Cardiac muscle cell (in vitro differentiated cells and primary cell): ENCODE data around the genes ARFGEF2 and DDX27.

GRCh38 chr20:47351397-47352055, 5.0 kb downstream of the ZMYND8 start:
- RAMPAGE, long total RNA: no peak
- RRBS: no CpG with 5 or more reads among the region's 6 CpGs

DNA sequence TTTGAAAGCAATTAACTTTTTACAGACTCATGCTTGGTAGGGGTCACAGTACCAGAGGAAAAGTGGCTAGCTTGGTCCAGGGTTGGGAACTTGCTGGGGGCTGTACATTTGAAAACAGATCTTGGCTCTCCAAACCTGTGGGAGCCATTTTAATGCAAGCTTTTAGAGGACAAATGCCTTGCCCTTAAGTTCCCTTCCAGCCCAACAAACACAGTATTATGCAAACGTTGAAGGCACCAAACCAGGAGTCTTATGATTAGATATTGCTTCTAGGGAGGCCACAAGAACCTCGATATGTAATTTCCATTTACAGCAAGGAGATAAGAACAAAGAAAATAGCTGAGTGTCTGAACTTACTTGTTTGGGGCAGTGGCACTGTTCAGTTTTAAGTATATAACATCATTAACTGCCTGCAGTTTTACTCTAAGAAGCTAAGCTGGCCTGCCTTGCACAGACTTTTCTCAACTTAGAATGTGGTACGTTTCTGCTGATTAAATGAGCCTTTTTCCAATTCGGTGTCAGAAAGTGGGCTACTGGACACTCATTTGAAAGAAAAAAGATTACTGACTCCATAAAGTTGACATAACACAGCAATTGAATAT, 2.3 kb downstream of the ZMYND8 start:
- RAMPAGE, long total RNA: no peak
- RRBS: no CpG with 5 or more reads among the region's 4 CpGs

DNA sequence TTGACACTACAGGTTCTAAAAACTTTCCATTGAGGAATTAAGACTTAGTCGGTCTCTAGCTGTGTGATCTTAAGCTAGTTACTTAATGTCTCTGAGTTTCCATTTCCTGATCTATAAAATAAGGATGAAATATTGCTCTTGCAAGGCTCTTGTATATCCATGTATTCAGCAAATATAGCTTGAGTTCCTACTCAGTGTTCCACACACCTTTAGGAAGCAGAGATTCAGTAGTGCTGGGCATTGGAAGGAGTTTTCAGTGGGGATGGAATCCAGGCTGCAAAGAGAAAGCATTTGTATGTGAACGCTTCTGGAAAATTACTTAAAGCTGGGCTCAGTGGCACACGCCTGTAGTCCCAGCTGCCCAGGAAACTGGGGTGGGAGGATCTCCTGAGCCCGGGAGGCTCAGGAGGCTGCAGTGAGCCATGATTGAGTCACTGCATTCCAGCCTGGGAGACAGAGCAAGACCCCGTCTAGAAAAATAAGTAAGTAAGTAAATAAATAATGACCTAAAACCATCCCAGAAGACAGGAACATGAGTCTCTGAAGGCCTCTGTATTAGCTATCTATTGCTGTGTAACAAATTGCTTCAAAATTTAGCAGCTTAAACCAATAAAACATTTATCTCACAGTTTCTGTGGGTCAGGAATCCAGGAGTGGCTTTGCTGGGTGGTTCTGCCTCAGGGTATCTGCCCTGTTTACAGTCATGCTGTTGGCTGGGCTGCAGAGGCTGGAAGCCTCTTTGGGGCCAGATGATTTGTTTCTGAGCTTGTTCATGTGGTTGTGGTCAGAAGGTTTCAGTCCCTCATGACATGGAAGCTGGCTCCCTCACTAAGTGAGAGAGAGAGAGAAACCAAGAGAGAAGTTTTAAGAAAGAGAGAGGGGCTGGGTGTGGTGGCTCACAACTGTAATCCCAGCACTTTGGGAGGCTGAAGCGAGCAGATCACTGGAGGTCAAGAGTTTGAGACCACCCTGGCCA, 48.5 kb upstream of the NCOA3 start:
- RAMPAGE, long total RNA: no peak
- RRBS: no CpG with 5 or more reads among the region's 6 CpGs

- RAMPAGE, long total RNA: no peak
- RRBS: no CpG with 5 or more reads among the region's 20 CpGs
Observed at GRCh38 chr20:47502575-47503469, 1.1 kb downstream of the NCOA3 start.

- RAMPAGE, long total RNA: no peak
- RRBS: no CpG with 5 or more reads among the region's 40 CpGs
Observed at GRCh38 chr20:47727230-47728704, 57.5 kb downstream of the SULF2 start.

GRCh38 chr20:47972013-47972895, 187.0 kb upstream of the SULF2 start:
- RAMPAGE, long total RNA: no peak
- RRBS: no CpG with 5 or more reads among the region's 31 CpGs

GRCh38 chr20:48153336-48154055, 368.2 kb upstream of the SULF2 start:
- RAMPAGE, long total RNA: no peak
- RRBS: no CpG with 5 or more reads among the region's 11 CpGs

DNA sequence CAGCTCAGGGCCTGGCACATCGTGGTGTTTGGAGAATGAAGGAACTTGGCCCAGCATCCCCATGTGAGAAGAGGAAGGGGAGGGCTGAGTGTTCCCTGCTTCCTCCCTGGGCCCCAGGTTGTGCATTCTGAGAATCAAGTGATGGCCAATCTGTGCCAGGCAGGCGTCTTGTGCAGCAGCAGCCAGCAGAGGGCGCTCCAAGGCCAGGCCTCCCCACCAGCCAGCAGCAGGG, 192.1 kb downstream of the PREX1 start:
- RAMPAGE, long total RNA: no peak
- RRBS: no CpG with 5 or more reads among the region's 3 CpGs

DNA sequence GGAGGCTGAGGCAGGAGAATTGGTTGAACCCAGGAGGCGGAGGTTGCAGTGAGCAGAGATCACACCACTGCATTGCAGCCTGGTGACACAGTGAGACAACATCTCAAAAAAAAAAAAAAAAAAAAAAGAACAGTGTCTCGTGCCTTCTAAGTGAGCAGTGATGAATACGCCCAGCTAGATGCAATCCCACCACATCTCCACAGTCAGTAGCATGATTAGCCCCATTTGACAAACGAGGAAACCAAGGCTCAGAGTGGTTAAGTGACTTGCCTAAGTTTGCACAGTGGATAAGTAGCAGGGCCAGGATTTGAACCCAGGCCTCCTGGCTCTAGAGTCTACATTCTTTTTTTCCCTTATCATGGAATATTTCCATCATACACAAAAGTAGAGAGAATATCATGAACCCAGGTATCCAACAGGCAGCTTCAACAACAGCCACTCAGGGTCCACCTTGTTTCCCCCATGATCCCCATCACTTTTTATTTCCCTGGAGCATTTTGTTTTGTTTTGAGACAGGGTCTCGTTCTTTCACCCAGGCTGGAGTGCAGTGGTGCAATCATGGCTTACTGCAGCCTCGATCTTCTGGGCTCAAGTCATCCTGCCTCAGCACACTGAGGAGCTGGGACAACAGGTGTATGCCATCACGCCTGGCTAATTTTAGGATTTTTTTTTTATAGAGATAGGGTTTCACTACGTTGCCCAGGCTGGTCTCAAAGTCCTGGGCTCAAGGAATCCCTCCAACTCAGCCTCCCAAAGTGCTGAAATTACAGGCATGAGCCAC, 180.2 kb downstream of the PREX1 start:
- RAMPAGE, long total RNA: no peak
- RRBS: no CpG with 5 or more reads among the region's 8 CpGs

DNA sequence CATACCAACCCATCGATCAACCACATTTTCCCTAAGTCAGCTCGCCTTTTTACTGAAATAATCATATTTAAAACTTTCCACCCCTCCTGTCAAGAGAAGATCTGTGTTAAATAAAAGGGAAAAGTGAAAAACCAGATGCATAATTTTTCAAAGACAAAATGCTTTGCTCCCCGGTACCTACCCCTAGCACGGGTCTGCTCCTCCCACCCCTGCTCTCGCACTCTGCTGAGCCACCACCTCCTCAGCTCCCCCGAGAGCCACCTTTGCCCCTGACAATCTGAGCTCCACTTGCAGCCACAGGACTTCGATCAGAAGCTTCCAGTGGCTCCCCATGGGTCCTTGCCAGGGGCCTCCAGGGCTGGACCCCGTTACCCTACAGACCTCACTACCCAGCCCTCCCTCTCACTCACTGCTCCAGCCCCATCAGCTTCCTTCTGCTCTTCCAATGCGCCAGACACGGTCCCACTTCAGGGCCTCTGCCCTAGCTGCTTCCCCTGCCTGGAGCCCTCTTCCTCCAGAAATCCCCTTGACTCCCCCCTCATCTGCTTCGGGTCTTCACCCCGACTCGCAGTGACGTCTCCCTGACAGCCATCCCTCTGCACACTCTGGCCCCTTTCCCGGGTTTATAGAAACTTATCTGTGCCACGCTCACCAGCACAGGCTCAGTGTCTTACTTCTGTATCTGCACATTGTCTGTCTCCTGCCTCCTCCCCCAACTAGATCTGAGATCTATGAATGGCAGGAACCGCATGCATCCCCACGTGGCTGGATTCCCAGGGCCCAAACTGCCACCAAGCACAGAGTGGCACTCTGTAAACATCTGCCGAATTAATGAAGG, 171.5 kb downstream of the PREX1 start:
- RAMPAGE, long total RNA: no peak
- RRBS: no CpG with 5 or more reads among the region's 19 CpGs

DNA sequence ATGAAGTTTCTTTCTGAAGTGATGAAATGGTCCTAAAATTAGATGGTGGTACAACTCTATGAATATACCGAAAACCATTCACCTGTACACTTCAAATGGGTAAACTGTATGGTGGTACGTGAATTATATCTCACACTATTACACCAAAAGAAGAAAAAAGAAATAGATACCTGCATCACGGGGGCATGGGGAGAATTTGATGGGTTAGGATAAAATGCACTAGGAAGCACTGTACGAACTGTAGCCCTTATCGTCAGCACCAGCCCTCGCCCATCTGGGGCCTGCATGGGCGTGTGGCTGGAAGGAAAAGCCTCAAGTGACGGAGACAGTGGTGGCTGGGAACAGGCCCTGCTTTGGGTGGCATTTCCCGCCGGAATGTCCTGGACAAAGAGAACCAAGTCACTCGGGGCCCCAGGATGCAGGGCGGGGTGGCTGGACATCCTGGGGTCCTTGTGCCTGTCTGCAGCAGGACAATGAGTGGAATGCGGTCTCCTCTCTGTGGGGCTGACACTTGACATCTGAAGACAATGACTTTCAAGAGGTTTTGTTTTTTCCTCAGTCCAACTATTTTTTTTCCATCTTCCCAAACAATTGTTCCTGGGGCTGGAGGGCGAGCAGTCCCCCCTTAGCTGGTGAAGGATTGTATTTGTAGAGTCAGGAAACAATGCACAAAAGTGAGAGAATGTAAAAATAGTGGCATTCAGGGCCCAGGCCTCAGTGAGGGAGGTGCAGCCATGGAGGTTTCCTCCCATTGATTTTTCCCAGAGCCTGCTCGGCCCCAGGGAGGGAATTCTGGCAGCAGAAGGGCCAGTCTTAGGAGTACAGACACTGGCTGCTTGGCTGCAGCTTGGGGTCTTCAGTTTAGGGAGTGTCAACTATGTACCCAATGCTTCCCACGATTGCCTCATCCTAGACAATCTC, 64.5 kb downstream of the PREX1 start:
- RAMPAGE, long total RNA: no peak
- RRBS: no CpG with 5 or more reads among the region's 16 CpGs

- RAMPAGE, long total RNA: no peak
- RRBS: 66% methylated on average over 3 of the region's 12 CpGs
Observed at GRCh38 chr20:48822734-48823466, 4.9 kb downstream of the PREX1 start.

- RAMPAGE, long total RNA: no peak
- RRBS: no CpG with 5 or more reads among the region's 3 CpGs
Observed at GRCh38 chr20:48851823-48852261, 24.0 kb upstream of the PREX1 start.

- RAMPAGE, long total RNA: no peak
- RRBS: 1% methylated on average over 7 of the region's 70 CpGs
Observed at GRCh38 chr20:48921105-48921854, at the start of gene ARFGEF2. Gene ARFGEF2 (plus strand): TSS chr20:48921711.

- RAMPAGE, long total RNA: no peak
- RRBS: 5% methylated on average over 12 of the region's 40 CpGs
Observed at GRCh38 chr20:48921855-48922862, 648 bp downstream of the ARFGEF2 start.

- RAMPAGE, long total RNA: no peak
- RRBS: no CpG with 5 or more reads among the region's 4 CpGs
Observed at GRCh38 chr20:48957636-48958206, 36.2 kb downstream of the ARFGEF2 start.

DNA sequence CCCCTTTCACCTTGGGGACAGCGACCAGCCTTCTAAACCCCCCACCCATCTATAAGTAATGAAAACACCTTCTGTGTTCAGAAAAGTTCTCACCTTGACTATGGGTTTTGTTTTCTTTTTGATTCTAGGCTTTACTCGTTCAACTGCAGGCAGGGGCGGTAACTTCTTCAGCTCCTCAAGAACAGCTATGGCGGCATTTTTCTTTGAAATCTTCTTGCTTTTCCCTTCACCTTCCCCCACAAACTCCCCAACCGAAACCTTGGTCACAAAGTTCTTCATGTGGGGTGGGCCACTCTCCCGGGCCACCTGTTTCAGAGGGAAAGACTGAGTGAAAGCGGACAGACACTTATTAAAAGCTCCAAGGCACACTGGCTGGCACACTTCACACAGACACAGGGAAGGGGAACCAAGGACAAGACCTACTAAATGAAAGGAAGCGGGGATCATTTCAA, 63.8 kb downstream of the STAU1 start:
- RAMPAGE, long total RNA: no peak
- RRBS: no CpG with 5 or more reads among the region's 8 CpGs

GRCh38 chr20:49188491-49188887, 355 bp upstream of the STAU1 start:
- RAMPAGE, long total RNA: no peak
- RRBS: 3% methylated on average over 9 of the region's 16 CpGs

DNA sequence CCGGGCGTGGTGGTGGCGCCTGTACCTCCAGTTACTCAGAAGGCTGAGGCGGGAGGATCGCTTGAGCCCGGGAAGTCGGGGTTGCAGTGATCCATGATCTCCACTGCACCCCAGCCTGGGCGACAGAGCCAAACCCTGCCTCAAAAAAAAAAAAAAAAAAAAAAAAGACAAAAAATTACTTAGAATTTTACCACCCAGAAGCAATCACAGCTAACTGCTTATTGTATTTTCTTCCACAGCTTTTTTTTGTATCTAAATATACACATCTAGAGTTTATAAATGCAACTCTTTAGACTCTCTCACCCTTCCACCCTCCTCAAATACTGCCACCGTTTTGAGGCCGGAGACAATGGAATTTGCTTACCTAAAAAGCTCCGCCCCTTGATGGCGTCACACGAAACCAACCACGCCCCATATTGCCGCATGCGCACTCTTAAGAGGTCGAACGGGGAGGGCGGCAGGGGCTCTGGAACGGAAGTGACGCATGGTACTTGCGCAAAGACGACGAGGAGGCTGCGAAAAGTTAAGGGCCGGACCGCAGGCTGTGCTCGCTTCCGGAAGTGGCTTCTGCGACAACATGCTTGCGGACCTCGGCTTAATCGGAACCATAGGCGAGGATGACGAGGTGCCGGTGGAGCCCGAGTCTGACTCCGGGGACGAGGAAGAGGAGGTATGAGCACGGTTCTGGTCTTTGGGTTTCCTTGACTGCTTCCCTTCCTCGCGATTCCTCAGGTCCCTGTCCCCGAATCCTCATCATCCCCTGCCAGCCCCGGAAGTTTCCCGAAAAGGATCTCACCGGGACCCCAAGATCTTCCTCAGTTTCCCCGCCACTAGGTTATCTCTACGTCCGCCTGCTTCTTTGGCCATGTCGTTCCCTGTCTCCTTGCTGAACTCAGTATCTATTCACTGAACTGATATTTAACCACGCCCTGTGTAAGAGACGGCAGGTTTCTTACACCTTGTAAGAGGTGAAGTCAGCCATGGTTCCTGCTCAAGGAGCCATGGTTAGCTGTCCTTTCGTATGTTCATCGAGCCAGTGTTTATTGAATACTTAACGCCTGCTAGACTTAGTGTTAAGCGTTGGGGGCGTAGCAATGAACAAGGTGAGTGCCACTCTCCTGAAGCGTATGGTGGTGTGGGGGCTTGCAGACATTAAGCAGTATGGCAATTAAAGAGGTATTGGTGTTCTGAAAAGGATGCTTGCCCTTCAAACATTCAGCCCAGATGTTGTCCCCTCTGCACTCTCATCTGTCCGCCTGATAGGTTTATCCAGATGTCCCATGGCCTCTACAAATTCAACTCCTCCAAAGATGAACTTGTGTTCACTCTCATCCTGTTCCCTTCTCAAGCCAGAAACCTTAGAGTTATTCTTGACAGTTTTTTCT, at the start of gene DDX27:
TSS of gene DDX27 (plus strand) at position 545 of the 1,385 bp plus-strand sequence.
- RAMPAGE, long total RNA: start-site peak on the plus strand centred at position 537 of the sequence, 78 bp wide, 1,766 and 976 reads in 2 replicates
- RRBS: 1% methylated on average over 12 of the region's 59 CpGs

DNA sequence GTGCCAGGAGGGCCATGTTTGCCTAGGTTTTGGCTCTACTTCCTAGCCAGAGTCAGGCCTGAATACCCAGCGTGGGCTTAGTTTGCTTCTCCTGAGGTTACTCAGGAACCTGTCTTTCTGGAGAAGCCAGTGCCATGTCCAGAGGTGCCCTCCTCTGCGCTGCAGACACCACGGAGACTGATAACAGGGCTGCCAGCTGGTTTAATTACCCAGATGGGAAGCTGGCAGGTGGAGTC, 29.0 kb upstream of the ZNFX1 start:
- RAMPAGE, long total RNA: no peak
- RRBS: no CpG with 5 or more reads among the region's 3 CpGs